Mesenchymal stem cell of the bone marrow (primary cell): ENCODE measurements around the gene UTS2R.

GRCh38 chr17:82060587-82060978, 5.0 kb downstream of the DUS1L start:
- CAGE, long polyA plus RNA, result no peak

DNA sequence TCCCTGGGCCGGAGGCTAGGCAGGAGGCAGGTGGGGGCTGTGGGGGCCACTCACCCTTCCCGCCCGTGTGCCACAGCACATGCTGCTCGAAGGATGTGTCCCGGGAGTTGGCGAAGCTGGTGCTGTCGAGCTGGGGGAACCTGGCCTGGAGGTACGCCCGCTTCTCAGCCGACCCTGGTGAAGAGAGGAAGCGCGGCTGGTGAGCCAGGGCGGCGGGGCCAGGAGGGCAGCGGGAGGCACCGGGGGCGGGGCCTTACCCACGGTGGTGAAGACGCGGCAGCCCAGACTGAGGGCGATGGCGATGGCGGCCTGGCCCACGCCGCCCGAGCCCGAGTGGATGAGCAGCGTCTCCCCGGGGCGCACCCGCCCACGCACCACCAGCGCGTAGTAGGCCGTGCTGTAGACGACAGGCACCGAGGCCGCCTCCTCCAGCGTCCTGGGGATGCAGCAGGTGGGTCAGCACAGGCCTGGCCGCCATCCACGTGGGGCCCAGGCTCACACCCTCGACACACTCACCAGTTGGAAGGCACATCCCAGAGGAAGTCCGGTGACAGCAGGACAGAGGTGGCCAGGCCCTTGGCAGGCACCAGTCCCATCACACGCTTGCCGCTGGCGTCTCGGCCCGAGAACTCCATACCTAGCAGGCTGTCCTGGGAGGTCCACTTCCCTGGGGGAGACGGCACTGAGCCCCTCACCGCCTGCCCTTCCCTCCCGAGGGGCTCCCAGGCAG, 14.2 kb downstream of the FASN start:
- CAGE, long polyA plus RNA, result no peak

DNA sequence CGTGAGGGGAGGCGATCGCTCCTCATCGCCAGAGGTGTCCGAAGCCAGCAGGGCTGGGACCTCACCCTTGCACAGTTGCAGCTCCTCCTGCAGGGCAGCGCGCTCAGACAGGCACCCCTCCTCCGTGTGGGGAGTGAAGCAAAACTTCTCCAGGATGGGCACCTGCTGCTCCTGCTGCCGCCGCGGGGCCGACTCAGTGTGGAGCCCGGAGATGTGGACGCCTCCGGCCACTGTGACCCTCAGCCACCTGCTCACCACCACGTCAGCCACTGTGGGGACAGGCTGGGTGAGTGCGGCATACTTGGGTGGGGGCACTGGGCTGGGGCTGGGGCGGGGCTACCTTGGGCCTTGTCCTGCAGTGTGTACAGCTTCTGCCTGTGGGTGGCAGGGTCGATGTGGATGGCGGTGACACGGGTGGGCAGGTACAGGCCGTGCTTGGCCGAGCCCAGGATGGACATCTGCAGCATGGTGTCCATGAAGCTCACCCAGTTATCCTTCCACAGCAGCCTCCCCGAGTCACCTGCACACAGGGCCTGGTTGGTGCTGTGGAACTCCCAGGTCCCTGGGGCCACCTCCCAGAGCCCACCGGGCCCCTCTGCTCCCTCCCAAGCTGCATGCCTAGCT, 10.9 kb downstream of the FASN start:
- CAGE, long polyA plus RNA, result no peak

DNA sequence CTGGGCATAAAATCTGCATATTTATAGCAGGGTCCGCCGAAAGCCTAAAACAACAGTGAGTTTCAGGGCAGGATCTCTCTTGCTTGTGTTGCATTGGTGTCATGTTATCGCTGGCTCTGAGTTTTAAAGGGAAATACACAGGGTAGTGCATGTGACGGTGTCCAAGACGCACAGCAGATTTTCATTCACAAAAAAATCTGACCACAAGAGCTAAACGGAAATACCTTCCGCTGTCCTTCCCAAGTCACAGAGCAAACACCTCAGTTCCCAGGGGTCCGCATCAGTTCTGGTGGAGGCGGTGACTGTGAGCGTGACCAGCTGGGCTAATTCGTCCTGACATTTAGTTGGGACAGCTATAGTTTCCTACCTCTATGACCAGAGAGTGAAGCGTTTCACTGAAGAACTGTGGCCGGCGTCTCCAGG, 10.4 kb upstream of the FASN start:
- CAGE, long polyA plus RNA, result no peak

DNA sequence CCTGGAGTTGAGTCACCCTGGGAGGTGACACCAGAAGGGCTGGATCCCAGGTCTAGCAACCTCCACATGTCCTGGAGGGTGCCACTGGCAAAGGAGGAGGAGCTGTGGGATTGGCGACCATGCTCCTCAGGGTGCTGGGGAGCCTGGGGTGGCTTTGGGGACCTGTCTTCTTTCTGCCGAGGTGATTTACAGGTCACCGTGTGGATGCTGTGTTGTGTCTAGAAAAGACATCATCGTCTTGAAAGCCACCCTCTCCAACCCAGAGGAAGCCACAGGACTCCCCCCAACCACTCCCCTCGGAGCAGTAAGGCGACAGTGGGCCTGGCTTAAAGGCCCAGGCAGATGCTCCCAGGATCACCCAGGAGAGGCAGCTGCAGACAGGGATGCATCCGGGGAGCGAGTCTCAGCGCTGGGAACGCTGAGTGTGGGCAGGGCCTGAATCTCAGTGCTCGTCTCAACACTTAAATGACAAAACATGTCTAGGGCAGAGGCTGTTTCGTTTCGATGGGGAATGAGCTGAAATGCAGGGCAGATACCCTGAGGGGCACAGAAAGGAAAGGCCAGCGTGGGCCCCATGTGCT, 29.7 kb upstream of the FASN start:
- CAGE, long polyA plus RNA, result no peak

GRCh38 chr17:82153942-82154305, 55.9 kb upstream of the FASN start:
- CAGE, long polyA plus RNA, result no peak

DNA sequence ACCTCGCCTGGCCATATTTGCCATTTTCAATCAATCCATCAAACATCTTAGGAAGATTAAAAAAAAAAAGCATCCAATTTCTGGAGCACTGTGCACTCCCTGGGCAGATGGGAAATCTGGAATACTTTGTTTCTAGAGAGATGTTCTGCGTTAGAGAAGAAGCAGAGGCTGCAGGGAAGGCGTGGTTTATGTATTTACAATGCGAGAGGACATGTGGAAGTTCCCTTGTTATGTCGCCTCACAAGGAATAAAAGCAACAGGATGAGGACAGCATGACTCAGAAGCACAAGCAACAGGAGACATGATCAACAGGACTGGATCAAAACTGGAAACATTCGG, 52.7 kb downstream of the CCDC57 start:
- CAGE, long polyA plus RNA, result no peak

- CAGE, long polyA plus RNA, result no peak
These were observed 14.7 kb downstream of the SLC16A3 start for GRCh38 chr17:82243382-82244057.

DNA sequence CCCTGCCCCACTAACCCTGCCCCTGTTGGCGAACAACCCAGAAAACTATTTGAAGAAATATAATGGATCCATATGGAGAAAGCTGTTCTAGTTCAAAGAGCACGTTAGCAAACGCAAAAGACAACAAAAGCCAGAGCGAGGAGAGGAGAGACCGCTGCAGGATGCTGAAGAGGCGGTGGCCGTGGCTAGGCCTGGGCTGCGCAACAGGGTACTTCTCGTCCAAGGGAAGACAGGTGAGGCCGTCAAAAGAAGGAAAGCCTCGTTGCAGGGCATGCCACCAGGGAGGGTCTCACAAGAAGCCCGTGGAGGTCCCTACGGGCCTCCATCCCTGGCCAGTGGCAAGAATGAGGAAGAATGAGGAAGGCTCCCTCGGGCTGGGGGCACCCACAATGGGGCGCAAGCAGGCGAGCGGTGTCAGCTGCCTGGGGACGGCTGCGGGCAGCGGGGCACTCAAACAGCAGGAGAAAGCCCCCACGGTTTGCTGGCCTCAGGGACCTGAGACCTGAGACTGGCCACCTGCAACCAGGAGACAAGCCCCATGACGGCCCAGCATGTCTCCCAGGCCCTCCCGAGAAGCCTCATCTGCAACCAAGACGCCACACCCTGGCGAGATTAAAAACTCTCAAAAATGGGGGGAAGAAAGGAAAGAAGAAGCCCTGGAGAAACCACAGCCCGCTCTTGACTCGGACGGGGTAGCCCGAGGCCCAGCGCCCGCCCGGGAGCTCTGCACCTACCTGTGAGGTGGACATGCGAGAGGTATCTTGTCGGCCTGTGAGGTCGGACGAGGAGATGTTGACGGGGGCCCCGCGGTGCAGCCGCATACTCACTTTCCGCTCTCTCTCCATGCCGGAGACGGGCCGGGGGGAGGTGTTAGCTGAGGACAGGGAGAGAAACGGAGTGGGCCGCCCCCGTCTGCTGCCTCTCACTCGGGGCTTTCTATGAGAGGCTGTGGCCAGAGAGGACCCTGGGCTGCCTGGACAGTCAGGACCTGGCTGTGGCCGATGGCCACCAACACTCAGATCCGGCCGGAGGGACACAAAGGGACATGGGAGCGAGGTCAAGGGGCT, 19.6 kb downstream of the SLC16A3 start:
- CAGE, long polyA plus RNA, result no peak

DNA sequence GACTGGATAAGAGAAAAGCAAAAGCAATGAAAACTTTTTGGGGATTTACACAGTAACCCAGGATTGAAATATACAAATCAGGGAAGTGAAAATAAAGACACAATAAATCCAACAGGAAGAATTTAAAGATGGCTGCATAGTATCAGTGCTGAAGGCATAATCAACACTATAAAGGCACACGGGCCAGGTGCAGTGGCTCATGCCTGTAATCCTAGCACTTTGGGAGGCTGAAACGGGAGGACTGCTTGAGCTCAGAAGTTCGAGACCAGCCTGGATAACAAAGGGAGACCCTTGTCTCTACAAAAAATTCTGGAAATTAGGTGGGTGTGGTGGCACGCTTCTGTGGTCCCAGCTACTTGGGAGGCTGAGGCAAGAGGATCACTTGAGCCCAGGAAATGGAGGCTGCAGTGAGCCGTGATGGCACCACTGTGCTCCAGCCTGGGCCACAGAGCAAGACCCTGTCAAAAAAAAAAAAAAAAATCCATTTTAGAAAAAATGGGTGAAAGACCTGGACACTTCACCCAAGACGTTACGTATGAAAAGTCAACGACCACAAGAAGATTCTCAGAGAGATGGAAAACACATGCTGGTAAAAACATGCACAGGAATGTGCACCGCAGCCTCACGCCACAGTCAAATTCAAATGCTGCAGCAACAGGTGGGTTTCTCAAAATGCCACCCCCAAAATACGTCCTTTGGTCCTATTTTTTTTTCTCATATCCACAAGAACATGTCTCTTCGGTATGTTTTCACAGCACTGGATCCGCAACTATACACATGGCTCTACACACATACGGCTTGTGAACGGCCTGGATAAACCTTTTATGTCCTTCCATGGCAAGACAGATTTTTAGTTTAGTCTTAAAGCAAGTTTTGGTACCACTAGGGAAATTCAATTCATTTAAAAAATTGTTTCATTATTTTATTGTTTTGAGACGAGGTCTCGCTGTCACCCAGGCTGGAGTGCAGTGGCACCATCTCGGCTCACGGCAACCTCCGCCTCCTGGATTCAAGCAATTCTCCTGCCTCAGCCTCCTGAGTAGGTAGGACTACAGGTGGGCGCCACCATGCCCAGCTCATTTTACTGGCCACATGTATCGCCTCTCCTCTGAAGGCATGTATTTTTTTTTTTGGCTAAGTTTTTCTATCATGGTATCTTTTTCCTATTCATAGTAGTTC, 17.1 kb downstream of the CSNK1D start:
- CAGE, long polyA plus RNA, result no peak

DNA sequence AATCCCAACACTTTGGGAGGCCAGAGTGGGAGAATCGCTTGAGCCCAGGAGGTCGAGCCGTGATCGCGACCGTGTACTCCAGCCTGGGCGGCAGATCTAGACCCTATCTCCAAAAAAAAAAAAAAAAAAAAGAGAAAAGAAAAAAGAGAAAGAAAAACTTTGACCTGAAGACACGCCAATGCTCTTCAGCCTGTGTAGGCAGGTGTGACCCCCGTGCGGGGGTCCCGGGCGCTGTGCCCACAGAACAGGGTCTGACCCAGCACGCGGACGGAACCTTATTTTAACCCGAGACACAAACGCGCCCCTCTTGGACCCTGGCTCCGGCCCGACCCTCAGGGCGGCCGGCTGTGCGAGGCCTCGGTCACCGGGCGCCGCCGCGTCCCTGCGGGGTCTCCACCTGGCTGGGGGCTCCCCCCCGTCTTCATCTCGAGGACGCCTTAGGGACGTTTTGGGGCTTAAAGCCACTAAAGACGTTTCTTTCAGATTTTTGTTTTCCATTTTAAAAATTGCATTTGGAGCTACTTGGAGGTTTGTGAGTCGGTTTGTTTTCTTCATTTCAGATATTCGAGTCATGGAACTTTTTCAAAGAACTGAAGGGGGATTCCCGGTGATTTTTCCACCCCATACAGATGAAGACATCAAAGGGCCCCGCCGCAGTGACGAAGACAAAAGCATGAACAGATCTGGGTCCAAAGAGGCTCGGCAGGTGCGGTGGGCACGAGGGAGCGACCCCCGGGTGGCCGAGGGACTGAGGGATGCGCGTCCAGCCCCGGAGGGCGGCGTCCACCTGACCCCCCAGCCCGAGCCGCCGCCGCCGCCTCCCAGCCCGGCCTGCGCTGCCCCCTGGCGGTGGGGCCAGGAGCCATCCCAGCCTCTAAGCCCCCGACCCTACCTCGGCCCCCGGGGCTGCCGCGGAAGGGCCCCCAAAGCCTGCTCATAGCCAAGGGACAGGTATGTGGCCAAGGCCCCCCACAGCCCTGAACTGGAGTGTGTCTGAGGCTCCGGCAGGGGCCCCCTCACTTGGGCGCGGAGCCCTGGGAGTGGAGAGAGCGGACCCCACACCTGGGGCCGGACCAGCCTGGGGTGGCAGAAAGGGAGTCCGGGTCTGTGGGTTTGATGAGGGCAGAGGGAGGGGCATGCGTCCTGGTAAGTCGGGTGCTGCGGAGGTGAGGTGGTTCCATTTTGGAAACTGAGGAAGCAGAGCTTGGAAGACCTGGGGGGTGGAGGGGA, 3.8 kb upstream of the CD7 start:
- CAGE, long polyA plus RNA, result no peak

GRCh38 chr17:82332065-82332563, 1.5 kb downstream of the SECTM1 start:
- CAGE, long polyA plus RNA, result no peak

DNA sequence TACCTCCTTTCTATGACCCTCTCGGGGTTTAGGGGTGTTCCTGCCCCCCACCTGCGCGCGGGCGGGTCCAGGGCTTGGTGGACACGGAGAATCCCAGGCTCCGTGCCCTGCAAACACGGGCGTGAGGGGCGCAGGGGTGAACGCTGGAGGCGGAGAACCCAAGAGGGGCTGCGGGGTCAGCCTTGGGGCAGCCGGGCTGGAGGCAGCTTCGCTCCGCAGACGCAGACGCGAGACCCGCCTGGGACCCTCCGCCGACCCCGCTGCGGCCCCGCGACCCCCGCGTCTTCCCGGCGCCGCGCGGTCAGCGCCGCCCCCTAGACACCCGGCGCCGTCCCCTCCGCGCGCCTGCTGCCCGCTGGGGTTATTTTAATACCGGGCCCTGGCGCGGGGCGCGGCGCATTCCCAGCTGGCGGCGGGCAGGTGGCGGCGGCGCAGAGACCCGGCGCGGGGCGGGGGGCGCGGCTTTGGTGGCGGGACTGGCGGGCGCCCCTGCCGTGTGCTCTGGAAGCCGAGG, at the start of gene UTS2R:
UTS2R (plus strand) TSS at position 397 of the 514 bp plus-strand sequence.
- CAGE, long polyA plus RNA, result no peak

DNA sequence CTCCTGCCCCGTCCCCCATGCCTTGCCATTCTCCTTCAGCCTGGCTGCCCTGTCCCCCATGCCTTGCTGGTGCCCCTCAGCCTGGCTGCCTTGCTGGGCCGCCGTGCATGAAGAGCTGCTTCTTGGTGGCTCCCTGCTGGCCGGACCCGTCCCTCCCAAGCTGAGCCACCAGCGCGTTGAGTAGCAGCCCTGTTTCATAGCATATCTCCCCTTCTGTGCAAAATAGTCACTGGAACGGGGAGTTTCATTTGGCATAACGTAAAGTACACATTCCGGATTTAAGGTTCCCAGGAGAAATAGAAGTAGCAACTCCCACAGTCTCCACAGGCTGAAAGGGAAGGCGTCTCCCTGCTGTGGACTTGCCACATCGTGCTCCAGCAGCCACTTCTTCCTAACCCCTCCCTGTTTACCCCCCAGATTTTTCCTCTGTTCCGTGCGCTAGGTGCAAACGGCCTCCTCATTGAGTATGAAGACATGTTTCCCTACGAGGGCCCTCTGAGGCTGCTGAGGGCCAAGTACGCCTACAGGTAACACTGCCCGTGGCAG, 5.7 kb upstream of the OGFOD3 start:
- CAGE, long polyA plus RNA, result no peak

DNA sequence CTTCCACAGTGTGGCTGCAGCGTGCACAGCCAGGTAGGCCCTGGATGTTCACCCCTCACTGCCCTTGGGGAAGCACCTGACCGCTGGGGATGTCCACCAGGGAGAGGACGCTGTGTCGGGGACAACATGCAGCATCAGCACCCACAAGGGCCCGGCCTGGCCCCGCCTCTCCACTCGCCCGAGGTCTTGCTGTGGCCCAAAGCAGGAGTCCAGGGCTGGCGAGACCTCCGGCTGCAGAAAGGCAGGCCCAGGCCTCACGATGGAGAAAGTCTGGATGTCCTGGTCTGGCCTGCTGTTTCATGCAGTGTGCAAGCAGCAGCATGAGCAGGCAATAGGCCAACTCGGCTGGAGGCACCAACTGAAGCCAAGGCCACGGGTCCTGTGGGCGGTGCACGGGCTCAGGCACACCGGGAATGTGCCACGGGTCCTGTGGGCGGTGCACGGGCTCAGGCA, 7.1 kb downstream of the CYBC1 start:
- CAGE, long polyA plus RNA, result no peak

- CAGE, long polyA plus RNA, result no peak
These were observed 23.2 kb downstream of the FOXK2 start for GRCh38 chr17:82542377-82543408.

GRCh38 chr17:82643807-82644610, 4.2 kb downstream of the WDR45B start:
- CAGE, long polyA plus RNA, result no peak

DNA sequence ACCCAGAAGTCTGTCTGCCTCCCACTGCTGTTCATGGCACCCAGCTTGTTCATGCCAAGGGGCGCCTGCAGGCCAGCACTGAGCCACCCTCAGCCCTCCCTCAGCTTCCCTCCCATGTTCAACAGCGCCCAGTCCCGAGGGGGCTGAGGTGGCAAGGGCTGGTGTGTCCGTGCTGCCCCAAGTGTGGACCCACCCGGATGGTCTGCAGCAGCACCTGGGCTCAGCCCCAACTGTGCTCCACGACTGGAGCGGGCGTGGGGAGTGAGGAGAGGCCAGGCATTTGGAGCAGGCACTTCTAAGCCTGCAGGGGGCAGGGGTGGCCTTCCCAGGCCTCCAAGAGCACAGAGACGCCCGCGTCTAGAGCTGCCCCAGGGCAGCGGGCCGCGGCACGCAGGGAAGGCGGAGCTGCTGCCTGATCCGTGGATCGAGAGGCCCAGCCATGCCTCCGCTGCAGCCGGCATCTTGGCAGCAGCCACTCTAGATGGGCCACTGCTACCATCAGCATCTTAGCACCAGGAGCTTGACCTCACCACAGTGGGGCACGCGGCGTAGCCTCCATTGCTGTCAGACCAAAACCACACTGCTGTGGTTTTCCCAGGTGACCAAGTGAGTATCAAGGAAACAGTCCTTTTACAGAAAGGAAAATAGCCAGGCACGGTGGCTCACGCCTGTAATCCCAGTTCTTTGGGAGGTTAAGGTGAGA, 20.3 kb upstream of the WDR45B start:
- CAGE, long polyA plus RNA, result no peak

DNA sequence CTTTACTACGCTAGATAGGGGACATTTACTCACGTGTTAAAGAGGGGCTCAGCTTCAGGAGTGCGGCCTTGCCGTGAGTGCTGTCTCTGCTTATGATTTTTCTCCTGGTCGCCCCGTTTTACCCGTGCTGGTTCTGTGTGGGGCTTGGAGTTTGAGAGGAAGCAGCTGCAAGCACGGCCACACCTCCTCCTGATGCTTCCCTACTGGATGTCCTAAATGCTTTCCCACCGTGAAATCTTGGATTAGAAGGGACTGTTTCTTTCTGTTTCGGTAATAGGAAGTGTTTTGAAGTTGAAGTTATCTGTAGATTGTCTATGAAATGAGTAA, 54.0 kb upstream of the ZNF750 start:
- CAGE, long polyA plus RNA, result no peak

GRCh38 chr17:82926173-82926595, 86.4 kb upstream of the ZNF750 start:
- CAGE, long polyA plus RNA, result no peak